Lower leg skin (tissue), 2 donors: ENCODE measurements around the genes BRAP and NAA25.

GRCh38 chr12:111674367-111675094 lies 11.2 kb downstream of the BRAP start:
- PRO-cap, result no peak
- RAMPAGE, long total RNA, 2 experiments, result no peak in any of the 2 experiments

DNA sequence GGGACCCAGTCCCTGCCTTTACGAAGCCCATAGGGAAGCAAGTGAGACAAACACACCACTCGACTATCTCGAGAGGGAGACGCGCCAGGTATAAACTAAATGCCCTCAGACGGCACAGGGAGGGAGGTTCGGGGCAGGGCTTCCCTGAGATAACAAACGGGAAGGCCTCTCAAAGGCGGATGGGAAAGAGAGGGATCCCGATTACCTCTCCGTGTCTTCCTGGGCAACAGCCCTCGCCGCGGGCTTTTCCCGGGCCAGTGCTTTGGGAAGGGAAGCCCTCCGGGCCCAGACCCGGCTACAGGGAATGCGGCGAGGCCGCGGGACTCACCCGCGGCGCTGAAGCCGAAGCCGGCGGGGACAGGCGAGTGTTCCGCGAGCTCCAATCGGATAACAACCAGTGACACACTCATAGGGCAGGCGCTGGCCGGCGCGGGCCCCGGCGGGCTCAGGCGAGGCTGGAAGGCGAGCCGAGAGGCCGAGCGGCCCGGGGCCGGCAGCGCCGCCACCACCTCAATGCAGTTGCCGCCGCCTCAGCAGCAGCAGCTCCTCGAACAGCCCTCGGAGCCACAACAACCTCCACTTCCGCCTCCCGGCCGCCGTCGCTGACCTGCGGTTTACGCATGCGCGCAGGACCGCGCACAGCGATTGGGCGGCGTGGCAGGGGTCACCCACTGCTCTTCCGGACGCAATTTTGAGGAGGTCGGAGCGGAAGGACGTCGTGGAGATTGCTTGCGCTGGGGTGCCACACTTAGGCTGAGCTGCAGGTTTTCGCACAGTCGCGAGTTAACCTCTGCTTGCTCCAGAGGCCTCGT lies at the start of gene BRAP:
Gene BRAP (minus strand): TSS at position 574 of the 812 bp plus-strand sequence.
- PRO-cap, result bidirectional peak, plus-strand start at position 694 of the sequence, minus-strand start at position 546 of the sequence
- RAMPAGE, long total RNA, 2 experiments, result start-site peak on the plus strand in 2 of 2 experiments, centred at positions 689 to 705 of the sequence, 119 to 134 reads per replicate

DNA sequence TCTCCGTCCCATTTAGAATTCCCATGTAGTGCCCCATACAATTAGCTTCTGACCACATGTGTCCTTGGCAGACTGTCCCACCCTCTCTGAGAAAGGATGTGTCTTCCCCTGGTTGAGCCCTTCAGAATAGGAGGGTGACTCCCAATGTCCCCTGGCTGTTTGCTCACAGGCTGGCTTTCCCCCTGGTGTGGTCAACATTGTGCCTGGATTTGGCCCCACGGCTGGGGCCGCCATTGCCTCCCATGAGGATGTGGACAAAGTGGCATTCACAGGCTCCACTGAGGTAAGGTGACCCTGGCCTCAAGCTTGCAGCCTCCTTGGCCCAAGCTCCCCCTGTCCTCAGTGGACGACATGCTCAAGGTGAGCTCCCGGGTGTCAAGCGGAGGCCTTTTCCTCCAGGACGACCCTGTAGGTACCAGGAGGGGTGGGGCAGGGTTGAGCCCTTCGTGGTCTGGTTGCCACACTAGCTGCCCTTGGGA lies 24.4 kb downstream of the ALDH2 start:
- PRO-cap, result no peak
- RAMPAGE, long total RNA, 2 experiments, result no peak in any of the 2 experiments

GRCh38 chr12:111888405-111888630 lies 46.3 kb downstream of the MAPKAPK5 start:
- PRO-cap, result no peak
- RAMPAGE, long total RNA, 2 experiments, result no peak in any of the 2 experiments

DNA sequence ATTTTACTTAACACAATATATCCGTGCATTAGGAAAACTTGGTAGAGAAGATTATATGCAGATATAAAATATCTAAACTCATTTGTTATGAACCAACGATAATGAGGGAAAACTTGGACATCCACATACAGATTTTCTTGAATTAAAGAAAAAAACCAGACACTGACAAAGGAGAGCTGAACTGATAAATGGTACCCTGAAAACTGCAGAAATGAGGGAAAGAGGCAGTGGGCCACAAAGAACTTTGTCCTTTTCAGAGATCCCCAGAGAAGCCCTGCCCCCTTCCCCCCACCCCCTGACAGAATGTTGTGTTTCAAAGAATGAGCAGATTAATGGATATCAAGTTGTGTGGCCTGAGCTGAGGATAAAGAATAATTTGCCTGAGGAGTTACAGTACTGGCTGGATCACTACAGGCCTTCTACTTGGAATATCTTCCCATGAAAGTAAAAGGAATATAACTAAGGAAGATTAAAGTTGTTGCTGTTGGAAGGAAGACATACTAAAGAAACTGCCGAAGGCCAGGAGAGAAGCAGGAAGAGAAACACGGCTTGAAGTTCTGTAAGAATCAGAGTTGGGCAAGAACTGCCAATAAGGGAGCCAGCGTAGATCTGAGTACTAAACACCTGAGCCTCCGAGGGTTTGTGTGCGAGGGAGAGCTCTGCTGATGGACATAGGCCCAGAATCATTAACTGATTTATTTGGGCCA lies 56.7 kb downstream of the MAPKAPK5 start:
- PRO-cap, result no peak
- RAMPAGE, long total RNA, 2 experiments, result no peak in any of the 2 experiments

DNA sequence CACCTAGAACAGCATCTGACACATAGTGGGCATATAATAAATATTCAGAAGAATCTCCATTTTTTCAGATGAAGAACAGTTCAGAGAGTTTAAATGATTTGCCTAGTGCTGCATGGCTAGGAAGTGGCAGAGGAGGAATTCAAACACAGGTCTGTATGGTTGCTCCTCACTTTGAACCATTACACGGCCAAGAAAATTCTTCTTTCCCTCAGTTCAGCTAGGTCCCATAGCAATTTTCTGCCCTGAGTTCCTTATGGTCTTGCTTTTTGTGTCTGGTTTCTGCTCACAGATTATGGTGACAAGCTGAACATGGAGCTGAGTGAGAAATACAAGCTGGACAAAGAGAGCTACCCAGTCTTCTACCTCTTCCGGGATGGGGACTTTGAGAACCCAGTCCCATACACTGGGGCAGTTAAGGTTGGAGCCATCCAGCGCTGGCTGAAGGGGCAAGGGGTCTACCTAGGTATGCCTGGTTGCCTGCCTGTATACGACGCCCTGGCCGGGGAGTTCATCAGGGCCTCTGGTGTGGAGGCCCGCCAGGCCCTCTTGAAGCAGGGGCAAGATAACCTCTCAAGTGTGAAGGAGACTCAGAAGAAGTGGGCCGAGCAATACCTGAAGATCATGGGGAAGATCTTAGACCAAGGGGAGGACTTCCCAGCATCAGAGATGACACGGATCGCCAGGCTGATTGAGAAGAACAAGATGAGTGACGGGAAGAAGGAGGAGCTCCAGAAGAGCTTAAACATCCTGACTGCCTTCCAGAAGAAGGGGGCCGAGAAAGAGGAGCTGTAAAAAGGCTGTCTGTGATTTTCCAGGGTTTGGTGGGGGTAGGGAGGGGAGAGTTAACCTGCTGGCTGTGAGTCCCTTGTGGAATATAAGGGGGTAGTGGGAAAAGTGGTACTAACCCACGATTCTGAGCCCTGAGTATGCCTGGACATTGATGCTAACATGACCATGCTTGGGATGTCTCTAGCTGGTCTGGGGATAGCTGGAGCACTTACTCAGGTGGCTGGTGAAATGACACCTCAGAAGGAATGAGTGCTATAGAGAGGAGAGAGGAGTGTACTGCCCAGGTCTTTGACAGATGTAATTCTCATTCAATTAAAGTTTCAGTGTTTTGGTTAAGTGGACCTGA lies 9.0 kb downstream of the ERP29 start:
- PRO-cap, result no peak
- RAMPAGE, long total RNA, 2 experiments, result start-site peak on the plus strand in 1 of 2 experiments, centred at position 410 of the sequence, 653 reads per replicate

DNA sequence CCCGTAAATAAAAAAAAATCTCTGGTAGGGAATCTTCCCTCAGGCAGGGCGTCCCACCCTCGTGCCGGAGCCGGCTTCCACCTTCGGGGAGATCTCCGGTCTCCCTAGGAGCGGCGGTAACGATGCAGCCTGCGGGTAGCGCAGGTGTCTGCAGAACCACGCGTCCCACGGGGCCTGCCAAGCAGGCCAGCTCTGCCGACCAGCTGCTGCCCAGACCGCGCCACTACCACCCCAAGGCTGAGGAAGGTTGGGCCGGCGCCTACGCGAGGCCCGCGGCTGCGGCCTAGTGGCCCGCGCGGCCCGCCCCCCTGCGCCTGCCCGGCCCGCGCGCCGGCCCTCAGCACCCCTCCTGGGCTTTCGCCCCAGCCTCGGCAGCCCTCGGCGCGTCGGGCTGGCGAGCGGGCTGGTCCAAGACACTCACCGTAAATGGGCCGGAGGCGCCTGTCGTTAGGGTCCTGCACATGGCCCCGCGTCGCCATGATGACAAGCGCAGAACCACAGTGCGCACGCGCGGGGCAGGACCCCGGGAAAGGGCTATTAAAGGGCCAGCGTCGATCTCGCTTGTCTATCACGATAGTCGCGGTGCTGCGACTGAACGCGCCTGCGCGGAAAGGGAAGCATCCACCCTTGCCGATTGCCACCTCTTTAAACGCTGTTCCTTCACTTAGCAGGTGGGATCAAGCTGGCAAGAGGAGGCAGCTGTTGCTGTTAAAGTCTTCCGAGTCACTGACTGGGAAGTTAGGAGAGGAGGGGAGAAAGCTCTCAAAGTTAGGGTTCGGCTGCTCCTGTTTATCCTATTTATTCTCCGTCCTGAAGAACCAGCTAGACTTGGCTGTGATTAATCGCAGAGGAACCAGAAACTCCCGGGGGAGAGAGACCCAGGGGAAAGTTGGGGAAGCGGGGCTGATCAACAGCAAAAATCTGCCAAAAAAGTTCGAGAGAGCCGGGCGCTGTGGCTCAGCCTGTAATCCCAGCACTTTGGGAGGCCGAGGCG lies at the start of gene NAA25:
Gene NAA25 (minus strand): TSS at position 489 of the 994 bp plus-strand sequence.
- PRO-cap, result bidirectional peak, plus-strand start at position 594 of the sequence, minus-strand start at position 479 of the sequence
- RAMPAGE, long total RNA, 2 experiments, result start-site peak on the minus strand in 2 of 2 experiments, centred at positions 490 to 491 of the sequence, 166 to 258 reads per replicate

- PRO-cap, result no peak
- RAMPAGE, long total RNA, 2 experiments, result no peak in any of the 2 experiments
These were observed 37.8 kb downstream of the TRAFD1 start for GRCh38 chr12:112162874-112163809.

DNA sequence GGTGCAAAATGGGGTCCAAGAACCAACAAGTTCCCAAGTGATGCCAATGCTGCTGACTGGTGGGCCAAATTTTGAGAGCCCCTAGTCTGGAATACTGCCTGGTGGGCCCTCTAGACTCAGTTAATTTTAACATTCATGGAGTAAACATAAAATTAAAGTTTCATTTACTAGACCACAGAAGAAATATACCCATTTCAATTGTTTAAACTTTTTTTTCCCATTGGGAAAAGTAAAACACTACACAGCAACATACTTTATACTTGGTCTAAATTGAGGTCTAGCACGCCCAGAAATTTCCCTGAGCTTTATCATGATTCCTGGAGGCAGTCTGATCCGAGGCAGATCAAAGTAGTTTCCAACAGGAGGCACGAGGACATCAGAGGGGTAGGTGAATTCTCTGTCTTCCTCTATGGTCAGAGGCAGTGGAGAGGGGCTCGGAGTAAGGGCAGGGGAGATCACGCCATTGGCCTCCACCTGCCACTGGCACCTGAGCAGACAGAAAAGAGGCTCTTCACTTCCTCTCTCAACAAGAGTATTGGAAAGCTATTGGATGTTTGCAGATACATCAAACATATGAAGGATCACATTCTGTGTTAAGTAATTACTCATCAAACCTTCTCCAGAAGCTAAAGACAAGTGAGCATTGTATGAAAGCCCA lies 124.7 kb downstream of the TRAFD1 start:
- PRO-cap, result no peak
- RAMPAGE, long total RNA, 2 experiments, result no peak in any of the 2 experiments

GRCh38 chr12:112380883-112381544 lies 1.2 kb downstream of the HECTD4 start:
- PRO-cap, result no peak
- RAMPAGE, long total RNA, 2 experiments, result no peak in any of the 2 experiments

GRCh38 chr12:112621059-112621307 lies 170.6 kb upstream of the RPH3A start:
- PRO-cap, result no peak
- RAMPAGE, long total RNA, 2 experiments, result no peak in any of the 2 experiments

- PRO-cap, result no peak
- RAMPAGE, long total RNA, 2 experiments, result no peak in any of the 2 experiments
These were observed 6.7 kb upstream of the OAS2 start for GRCh38 chr12:112971491-112972201.

DNA sequence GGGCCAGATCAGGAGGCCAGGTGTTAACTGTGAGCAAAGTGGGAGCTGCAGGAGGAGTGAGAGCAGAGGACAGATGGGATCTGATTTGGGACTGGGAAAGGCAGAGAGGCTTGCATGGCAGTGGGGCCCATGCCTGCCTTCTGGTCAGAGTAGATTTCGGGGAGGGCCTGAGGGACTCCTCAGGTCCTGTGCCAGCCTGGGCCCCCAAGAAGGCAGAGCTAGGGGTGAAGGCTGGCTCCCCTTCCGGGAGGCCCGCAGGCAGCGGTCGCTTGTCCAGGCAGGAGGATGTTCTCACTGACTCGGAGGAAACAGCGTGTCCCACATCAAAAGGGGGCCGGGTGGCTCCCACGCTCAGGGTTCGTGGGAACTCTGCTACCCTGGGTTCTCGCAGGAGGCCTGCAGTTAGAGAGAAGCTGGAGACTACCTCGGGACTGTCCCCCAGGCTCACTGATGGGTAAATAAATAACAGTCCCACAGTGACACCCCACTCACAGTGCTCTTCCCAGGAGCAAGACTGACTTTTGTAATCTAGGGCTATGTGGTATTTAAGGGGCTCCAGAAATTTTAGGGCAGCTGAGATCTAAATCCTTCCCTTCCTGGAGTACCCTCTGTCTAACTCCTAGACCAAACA lies 32.9 kb downstream of the DTX1 start:
- PRO-cap, result no peak
- RAMPAGE, long total RNA, 2 experiments, result no peak in any of the 2 experiments

DNA sequence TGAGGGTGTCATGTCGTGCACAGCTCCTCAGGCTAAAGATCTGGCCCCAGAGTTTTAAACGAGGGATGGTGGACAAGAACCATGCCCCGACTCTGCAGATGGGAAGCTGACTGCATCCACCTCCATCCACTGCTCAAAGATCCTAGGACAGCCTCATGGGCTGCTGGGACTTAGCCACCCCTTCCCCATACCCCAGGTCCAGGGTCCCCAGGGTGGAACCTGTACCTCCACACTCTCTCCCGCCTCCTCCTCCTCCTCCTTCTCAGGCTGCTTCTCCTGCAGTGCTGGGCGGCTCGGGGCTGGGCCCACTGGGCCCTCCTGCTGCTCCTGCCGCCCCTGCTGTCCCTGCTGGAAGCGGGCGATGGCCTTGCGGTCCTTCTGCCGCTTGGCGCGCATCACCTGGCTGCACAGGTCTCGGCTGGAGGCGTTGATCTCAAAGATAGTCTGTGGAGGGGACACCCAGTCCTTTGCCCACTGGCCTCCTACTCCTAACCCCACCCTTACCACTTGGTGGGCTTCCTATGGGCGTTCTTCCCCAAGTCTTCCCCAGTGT lies 14.4 kb downstream of the CFAP73 start:
- PRO-cap, result no peak
- RAMPAGE, long total RNA, 2 experiments, result no peak in any of the 2 experiments

DNA sequence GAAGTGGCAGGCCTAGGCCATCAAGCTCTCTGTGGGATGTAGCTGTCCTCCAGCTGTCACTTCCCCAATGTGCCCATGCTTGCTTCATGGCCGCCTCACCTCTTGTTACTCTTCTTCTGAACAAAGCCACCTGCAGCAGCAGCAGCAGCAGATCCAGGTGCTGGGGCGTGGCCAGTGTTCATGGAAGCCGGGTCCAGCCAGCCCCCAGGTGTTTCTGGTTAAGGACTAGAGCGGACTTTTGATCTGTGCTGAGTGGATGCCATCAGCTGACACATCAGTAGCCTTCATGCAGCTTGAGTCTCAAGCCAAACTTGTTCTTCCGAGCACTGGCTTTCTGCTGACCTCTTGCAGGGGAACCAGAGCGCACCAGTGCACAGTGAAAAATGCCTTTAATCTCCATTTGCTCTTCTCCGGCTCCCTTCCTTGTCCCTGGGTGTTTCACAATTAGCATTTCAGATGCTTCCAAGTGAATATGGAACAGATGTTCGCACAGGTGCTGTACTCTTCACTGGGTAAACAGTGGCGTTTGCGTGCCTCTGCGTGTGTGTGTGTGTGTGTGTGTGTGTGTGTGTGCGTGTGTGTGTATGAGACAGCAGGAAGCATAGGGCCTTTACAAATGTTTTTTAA lies 20.1 kb downstream of the TPCN1 start:
- PRO-cap, result no peak
- RAMPAGE, long total RNA, 2 experiments, result no peak in any of the 2 experiments

DNA sequence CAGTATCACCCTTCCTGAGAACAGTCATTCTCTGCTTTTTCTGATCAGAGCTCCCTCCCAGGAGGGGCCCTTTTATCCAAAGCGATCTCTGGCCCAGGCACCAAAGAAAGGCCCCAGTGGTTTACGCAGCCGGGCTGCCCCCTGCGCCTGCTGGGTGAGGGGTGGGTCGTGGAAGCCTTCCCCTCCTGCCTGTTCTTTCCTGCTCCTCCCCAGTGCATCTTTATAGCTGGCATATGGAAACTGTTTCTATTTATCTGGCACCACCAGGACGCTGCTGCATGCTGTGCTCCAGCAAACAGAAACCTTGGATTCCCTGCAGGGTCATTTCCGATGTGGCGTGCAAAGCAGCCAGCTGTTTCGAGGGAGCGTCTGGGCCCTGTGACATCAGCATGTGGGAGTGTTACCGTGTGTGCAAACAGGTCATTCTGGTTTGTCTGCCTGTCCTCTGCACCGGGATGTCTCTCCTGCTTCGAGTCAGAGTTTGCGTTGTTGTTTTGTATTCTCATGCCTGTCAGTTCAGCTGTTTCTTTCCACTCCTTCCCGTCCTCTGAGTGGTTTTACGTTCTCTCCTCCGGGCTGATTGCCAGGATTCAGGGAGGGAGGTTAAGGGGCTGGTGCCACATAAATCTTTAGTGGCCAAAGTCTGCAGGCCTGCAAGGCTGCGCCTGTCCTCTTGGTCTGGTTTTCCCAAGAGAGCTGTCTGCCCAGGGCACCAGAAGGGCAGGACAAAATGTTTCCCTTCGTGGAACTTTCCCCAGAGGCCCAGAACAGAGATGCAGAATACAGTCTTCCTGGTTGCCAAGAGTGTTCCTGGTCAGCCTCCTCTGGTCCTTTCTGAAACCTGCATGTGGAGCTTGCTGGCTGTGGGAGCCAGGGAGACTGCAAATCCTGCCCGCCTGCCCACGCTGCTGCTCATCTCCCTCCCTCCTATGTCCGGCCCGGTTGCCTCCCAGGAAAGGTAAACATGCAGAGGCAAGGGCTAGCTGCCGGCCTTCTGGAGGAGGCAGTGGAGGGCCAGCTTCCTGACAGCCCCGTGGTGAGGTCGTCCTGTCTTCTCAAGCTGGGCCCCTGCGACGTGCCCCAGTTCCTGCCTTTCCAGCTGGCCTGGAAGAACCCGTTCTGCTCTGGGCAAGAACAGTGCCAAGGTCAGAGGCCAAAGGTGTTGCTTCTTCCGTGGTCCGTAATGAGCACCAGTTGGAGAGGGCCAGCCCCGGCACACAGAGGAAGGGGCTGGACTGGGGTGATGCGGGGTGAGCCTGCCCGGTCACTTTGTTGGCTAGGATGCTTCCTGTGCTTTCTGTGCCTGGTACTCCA lies 24.8 kb downstream of the TPCN1 start:
- PRO-cap, result bidirectional peak, plus-strand start at position 433 of the sequence, minus-strand start at position 306 of the sequence
- RAMPAGE, long total RNA, 2 experiments, result no peak in any of the 2 experiments

DNA sequence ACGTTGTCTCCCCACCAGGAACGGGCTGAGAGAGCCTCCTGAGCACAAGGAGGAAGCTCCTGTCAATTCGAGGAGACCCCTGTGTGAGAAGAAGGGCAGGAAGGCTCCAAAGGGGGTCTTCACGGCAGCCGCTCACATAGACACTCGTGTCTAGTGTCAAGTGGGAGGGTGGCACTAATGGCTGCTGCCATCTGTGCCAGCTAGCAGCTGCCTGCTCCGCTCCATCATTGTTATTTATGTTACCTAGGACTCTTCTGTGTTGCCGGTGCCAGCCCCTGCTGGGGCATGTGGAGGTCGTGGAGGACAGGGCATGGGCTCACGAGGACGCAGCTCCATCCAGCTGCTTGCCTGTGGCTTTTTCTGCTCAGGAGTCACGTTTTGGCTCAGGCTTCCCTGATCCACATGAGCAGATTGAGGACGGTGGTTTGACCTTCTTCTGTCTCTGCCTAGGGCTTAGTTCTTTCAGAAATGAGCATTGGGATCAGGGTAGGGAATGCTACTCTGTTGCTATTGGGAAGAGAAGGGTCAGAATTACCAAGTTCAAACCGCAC lies 31.2 kb downstream of the TPCN1 start:
- PRO-cap, result no peak
- RAMPAGE, long total RNA, 2 experiments, result no peak in any of the 2 experiments

DNA sequence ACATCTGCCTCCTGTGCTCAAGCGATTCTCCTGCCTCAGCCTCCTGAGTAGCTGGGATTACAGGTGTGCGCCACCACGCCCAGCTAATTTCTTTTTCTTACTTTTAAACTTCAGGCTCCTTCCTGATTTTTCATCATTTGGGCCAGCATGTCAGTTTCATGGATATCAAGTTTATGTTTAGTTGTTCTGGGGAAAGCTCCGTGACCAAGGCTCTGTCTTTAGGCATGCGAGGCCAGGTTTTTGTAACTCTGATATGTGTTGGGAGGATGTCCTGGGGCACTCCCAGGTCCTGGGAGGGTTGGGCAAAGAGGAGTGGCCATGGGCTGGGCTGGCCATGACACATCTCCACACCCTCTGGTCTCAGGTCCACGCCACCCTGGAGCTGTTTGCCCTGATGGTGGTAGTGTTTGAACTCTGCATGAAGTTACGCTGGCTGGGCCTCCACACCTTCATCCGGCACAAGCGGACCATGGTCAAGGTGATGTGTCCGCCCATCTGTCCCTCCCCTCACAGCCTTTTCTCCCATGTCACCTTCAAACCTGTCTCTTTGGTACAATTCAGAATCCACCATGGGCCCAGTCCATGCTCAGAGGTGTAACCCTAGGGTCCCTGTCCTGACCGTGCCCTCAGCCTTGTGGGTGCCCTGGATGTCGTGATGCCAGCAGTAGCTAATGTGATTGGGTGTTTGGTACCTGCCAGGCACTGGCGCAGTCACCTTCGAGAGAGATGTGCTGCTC lies 46.4 kb downstream of the TPCN1 start:
- PRO-cap, result no peak
- RAMPAGE, long total RNA, 2 experiments, result no peak in any of the 2 experiments

DNA sequence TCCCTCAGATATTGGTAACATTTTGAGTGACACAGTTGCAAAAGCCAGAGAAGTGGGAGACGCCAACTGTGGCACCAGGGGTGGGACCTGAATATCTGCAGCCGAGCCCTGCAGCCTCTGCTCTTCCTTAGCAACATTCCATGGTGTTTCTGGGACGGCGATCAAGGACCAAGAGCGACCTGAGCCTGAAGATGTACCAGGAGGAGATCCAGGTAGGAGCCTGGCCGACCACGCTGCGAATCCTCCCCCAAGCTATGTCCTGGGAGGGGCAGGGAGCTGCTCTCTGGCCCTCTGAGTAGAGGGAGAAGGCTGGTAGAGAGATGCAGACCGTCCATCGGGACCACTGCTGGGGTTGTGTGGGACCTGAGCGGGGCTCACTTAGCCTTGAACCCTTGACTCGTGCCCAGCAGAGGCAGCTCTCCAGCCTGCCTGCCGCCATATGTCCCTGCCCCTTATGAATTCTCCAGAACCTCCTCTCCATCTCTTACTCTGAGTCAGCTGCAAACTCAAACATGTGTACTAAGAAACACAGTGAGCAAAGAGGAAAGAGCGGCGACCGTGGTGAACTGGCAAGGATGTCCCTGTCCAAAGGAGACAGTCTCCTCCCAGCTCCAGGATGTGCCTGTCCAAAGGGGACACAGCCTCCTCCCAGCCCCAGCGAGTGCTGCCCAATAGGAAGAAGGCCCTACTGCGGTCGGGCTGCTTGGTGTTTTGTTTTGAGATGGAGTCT lies 41.6 kb downstream of the SLC8B1 start:
- PRO-cap, result no peak
- RAMPAGE, long total RNA, 2 experiments, result no peak in any of the 2 experiments

DNA sequence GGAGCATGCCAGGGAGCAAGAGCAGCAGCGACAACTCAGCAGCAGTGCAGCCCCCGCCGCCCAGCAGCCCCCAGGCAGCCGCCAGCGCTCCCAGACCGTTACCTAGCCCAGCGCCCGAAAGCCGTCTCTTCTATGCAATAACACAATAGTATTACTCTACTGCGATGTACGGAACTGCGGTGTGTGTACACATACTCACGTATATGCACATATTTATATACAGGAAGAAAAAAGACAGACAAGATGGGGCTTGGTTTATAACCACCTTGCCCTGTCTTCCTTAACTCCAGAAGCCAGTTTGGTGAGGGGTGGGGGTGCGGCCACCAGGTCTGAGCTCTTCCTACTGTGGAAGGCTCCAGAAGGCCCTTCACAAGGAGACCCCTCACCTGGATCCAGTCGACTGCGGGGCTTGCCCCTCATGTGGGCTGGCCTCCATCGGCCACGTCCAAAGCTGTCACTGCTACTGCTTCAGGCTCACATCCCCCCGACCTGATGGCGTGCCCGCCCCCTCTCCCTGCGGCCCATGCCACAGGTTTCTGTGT lies 38.9 kb downstream of the SLC8B1 start:
- PRO-cap, result no peak
- RAMPAGE, long total RNA, 2 experiments, result no peak in any of the 2 experiments